Metastatic Breast Carcinoma in the Brain (tissue), 10 donors: Measurements from ENCODE around the gene ARRB2.

DNA sequence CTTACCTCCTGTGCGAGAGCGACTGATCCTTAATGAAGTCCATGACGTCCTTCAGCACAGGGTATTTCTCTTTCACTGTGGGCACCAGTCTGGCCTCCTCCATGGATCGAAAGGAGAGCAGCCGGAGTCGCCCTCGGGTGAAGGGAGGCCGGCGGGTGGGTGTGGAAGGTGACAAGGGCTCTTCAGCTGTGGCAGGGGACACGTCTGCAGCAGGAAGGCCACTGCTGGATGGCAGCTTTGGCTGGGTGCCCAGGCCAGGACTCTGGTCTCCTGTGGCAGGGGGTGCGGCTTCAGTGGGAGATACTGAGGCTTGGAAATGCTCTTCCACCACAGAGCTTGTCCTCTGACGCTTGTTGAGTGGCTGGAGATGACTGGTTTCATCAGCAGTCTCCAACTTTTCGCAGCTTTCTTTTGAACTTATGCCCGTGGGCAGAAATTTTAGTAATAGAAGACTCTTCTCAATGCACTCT is 78.4 kb downstream of the ZZEF1 start:
- PRO-cap, 10 experiments, result no peak in any of the 10 experiments

- PRO-cap, 10 experiments, result no peak in any of the 10 experiments
These were observed 1.5 kb downstream of the CYB5D2 start for GRCh38 chr17:4144549-4144840.

GRCh38 chr17:4215271-4215695 is 48.5 kb downstream of the ANKFY1 start:
- PRO-cap, 10 experiments, result no peak in any of the 10 experiments

DNA sequence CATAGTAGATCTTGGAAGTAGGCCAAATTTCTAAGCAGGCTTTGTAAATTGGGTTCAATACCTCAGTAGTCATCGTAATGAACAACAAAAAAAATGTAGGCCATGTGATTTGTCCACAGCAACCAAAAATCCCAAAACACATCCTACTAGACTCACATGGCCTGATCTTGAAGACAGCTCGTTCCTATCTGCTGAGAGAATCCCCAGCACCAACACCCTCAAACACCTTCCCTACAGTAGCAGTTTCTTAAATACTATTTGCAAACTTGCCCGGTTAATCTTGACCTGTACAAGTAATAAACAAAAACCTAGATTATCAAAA is 43.6 kb downstream of the ANKFY1 start:
- PRO-cap, 10 experiments, result no peak in any of the 10 experiments

DNA sequence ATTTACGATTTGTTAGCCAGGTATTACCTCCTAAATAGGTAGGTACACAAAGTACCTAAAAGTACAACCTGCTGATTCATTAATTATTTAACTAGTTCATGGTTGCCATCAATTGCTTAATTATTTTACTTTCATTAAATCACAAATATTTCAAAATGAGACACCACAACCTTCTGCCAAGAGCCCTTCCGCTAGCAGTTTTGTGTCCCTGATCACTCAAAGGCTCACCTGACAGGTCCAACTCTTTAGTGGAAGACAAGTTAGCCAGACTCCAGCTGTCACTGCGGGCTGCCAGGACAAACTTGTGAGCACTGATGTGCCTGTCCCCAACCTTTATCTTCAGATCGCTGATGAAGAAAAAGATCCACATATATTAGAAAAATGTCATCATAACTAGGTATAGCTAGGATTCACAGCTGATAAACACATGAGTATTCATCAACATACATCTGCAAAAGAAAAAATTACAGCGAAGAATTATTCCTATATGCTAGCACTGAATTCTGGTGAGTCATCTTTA is 28.2 kb downstream of the ANKFY1 start:
- PRO-cap, 10 experiments, result no peak in any of the 10 experiments

GRCh38 chr17:4332345-4333229 is 33.9 kb downstream of the UBE2G1 start:
- PRO-cap, 10 experiments, result no peak in any of the 10 experiments

DNA sequence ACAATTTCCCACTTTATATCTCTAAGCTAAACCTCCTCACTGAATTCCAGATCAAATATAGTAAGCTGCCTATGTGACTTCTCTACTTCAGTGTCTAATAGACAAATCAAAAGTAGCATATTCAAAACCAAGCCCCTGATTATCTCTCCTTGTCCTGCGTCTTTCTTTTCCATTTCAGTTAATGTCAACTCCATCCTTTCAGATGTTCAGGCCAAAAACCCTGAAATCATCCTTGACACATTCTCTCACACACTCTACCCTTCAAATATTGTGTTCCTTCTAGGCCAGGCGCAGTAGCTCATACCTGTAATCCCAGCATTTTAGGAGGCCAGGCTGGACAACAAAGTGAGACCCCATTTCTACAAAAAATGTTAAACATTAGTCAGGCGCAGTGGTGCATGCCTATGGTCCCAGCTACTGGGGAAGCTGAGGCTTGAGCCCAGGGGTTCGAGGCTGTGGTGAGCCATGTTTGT is 24.4 kb downstream of the UBE2G1 start:
- PRO-cap, 10 experiments, result no peak in any of the 10 experiments

GRCh38 chr17:4365475-4366410 is 732 bp downstream of the UBE2G1 start:
- PRO-cap, 10 experiments, result peak in 5 of 10 experiments; most common plus-strand start chr17:4366109 (in 2); most common minus-strand start chr17:4365560 (in 1)

DNA sequence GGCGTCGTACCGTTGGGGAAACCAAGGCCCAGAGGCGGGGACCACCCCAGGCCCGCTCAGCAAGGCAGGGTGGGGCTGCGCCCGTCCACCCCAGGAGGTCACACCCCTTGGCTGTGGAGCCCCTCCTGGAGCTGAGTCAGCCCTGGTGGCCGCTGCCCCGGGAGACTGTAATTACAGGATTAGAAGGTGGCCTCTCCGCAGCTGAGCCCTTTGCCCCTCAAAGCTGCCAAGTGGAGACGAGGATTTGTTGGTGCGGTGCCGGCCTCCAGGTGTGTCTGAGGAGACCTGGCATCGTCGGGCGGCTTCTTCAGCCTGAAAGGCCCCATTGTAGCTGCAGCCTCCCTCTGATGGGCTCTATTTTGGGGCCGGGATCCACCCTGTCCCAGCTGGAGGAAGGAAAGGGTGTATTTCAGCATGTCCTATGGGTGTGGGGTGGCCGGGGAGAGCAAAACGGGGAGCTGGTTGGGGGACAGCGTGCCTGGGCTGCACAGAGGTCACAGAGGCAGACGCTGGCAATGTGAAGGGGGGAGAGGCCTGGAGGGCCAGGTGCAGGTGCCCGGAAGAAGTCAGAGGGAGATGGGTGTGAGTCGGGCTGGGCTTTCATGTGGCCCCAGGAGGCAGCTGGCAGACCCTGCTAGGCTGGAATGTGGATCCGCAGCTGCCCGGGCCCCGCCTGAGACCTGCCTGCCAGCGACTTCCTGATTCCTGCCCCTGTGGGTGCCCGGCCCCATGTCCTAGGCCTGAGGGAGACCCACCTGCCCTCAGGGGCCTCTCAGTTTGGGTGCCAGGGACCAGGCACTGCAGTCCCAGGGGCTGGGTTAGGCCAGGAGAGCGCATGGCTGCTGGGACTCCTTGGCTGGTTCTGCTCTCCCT is 22.5 kb upstream of the SPNS2 start:
- PRO-cap, 10 experiments, result peak in 1 of 10 experiments; most common plus-strand start position 690 of the sequence (in 1); most common minus-strand start position 508 of the sequence (in 1)

- PRO-cap, 10 experiments, result peak in 1 of 10 experiments; most common minus-strand start chr17:4486452 (in 1)
These were observed 12.4 kb upstream of the SPNS2 start for GRCh38 chr17:4486131-4486734.

DNA sequence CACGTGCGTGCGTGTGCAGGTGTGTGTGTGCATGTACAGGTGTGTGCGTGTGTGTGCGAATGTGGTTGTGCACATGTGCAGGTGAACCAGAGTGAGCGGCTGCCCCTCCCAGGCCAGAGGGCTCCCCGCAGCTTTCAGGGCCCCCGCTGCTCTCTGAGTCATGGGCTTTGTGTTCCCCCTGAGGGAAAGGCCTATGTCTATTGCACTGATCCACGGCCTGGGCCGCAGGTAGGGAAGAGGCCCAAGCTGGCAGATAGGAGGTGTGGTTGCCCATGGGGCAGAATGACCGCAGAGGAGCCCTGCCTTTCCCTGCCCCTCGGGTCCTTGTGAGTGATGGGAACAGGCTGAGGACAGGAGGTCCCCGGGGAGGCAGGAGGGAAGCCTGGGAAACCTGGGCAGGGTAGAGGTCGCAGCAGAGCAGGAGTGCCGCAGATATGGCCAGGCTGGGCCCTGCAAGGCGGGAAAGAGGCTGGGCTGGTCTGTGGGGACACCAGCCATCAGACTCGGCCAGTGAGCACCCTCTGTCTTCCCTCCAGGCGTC is 14.1 kb downstream of the SPNS2 start:
- PRO-cap, 10 experiments, result no peak in any of the 10 experiments

- PRO-cap, 10 experiments, result peak in 4 of 10 experiments; most common plus-strand start chr17:4514441 (in 3); most common minus-strand start chr17:4514354 (in 4)
These were observed 15.4 kb downstream of the SPNS2 start for GRCh38 chr17:4514031-4514579.

GRCh38 chr17:4531136-4532042 is 23.8 kb downstream of the MYBBP1A start:
- PRO-cap, 10 experiments, result no peak in any of the 10 experiments

GRCh38 chr17:4536535-4537489 is 18.4 kb downstream of the MYBBP1A start:
- PRO-cap, 10 experiments, result no peak in any of the 10 experiments

DNA sequence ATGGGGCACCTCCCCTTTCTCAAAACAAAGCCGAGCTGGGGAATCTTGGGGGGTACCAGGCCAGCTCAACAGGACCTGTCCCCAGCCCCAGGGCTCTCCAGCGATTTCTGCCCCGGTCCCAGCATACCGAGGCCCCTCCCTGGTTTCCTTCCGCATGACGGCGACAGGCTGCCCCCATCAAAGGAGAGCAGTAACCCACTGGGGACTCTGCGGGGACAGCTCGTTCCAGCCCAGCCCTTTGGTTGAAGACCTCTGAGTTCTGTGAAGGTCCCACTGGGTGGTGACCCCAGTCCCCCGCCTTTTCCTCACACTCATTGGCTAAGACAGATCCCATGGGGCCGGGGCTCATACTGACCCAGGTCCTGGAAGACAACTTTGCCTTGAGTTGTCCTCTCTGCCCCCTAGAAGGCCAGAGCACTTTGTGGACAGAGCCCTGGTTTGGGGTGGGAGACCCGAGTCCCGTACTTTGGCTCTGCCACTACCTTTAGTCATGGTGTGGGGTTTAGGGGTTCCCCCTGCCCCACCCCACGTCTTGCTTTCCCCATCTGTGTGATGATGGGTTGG is 4.1 kb downstream of the SMTNL2 start:
- PRO-cap, 10 experiments, result no peak in any of the 10 experiments

DNA sequence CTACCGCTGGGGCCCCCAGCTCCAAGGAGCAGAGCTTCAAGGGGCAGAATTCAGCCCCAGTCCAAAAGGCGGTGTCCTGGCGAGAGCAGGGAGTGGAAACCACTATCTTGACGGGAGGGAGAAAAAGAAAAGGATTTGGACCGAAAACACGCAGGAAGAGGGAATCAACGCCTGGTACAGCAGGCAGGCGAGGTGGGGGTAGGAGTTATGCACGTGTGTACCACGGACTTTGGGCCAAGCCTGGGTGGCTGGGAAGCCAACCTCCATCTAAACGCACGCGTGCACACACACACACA is 252 bp upstream of the ALOX15 start:
- PRO-cap, 10 experiments, result no peak in any of the 10 experiments

DNA sequence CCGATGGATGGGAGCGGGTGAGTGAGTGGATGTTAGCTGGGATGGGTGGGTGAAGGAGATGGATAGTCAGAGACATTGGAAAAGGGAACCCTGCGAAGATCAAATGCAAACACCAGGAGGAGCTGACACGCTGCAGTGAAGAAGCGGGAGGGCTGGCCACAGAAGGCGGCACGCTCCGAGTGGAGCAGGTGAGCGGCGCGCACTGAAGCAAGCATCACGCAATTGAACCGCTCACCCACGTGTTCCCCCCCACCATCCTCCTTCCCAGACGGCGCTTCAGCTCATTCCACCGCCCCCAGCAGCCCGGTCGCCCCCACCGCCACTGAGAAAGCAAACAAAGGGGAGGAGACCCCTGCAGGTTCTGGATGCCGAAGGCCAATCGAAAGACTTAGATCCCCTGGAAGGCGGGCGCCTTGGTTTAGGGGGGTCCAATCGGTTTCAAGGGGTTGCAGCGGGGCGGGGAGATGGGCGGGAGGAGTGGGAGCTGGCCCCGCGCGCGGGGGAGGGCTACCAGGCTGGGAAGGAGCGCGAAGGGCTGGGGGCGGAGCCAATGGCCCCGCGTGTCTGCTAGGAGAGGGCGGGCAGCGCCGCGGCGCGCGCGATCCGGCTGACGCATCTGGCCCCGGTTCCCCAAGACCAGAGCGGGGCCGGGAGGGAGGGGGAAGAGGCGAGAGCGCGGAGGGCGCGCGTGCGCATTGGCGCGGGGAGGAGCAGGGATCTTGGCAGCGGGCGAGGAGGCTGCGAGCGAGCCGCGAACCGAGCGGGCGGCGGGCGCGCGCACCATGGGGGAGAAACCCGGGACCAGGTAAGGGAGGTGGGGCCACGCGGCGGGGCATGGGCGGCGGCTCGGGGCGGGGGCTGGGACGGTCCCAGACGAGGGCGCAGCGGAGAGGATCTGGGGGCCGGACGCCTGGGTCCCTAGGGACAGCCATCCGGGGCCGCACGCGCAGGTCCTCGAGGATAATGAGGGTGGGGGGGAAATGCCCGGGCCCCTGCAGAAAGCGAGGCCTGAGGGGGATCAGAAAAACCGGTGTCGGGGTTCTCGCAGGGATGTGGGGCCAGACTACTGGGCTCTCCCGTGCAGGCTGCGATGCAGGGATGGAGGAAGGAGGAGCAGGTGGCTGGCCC is at the start of gene ARRB2:
TSS of gene ARRB2 (plus strand) at position 693 of the 1,128 bp plus-strand sequence.
- PRO-cap, 10 experiments, result peak in 10 of 10 experiments; most common plus-strand start position 695 of the sequence (in 5); most common minus-strand start position 324 of the sequence (in 4)

- PRO-cap, 10 experiments, result peak in 1 of 10 experiments; most common plus-strand start chr17:4718065 (in 1); most common minus-strand start chr17:4717953 (in 1)
These were observed 7.0 kb downstream of the ARRB2 start for GRCh38 chr17:4716931-4718275.

DNA sequence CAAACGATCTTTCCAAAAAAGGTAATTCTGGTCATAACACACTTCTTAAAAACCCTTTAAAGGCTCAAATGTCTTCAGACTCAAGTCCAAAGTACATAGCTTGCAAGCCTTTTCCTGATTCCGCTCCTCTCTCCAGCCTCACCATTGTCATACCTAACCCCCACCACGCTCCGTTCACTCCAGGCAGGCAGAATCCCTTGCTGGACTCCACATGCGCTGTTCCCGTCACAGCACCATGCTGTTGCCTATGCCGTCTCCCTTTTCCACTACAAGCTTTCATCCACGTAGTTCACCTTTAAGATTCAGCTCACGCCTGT is 664 bp upstream of the MED11 start:
- PRO-cap, 10 experiments, result peak in 1 of 10 experiments; most common plus-strand start position 177 of the sequence (in 1)

DNA sequence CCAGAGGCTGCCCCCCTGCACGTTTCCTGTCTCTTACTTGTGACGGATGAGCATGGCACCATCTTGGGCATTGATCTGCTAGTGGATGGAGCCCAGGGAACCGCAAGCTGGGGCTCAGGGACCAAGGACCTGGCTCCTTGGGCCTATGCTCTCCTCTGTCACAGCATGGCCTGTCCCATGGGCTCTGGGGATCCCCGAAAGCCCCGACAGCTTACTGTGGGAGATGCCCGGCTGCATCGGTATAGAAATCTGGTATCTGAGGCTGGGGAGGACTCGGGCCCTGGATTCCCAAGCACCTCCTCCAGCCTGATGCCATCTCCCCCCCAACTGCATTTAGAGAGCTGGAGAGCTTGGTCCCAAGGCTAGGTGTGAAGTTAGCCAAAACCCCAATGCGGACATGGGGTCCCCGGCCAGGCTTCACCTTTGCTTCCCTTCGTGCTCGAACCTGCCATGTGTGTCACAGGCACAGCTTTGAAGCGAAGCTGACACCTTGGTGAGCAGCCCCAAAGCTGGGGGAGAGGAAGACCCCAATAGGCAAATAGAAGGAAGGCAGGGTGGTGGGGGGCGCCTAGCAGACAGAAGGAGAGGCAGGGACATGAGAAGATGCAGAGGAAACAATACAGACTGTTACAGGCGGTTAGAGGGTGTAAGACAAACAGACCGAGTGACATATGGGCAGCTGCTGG is 2.0 kb upstream of the CXCL16 start:
- PRO-cap, 10 experiments, result no peak in any of the 10 experiments